Neural cell (in vitro differentiated cells): ENCODE results near the gene LTV1.

DNA sequence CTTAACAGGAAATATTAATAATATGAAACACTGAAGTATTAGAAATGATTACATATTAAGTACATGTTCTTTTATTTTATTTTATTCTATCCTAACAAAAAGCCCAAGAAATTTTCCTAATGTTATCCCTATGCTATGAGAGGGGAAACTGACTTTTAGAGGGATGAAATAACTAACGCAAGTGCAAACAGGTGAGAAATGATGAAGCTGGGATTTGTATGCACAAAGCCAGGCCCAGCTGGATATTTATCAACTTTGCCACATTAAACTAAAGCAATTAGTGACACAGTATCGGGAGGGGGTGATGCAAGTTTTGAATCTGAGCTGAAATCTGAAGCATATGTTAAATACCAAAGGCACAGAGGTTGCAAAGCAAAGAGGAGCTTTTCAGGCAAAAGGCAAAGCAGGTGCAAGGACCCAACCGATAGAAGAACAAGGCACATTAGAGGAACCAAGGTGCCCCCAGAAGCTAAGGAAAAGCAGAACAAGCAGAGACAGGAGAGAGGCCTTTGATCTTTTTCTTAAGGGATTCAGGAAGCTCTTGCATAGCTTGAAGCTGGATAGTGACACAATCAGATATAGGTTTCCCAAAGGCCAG lies 207.6 kb downstream of the HIVEP2 start:
- RAMPAGE, long total RNA, result no peak

DNA sequence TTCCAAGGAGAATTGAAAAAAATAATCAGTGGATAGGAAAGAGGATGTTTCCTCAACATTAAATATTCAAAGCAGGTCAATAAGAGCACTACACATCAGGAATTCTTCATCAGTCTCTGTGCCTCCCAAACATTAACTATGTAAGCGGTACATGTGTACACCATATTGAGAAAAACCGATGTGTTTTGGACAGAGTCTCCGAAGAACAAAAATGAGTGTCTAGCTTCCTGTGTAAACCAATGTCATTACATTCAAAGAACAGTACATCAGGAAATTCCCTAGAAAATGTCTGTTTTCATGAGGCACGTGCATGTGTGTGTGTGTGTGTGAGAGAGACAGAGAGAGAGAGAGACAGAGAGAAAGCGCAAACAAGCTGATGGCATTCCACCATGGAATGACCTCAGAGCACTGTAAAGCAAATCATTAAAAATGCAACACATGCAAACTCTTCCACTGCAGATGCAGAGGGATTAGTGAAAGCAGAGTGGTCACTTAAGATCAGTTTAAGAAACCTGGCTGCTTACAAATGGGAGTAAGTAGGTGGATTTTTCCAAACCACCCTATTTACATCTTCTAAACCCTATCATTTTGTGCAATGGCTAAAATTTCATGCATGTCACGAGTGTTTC lies 134.0 kb downstream of the HIVEP2 start:
- RAMPAGE, long total RNA, result no peak

- RAMPAGE, long total RNA, result no peak
Observed at GRCh38 chr6:142819997-142821164, 124.6 kb downstream of the HIVEP2 start.

DNA sequence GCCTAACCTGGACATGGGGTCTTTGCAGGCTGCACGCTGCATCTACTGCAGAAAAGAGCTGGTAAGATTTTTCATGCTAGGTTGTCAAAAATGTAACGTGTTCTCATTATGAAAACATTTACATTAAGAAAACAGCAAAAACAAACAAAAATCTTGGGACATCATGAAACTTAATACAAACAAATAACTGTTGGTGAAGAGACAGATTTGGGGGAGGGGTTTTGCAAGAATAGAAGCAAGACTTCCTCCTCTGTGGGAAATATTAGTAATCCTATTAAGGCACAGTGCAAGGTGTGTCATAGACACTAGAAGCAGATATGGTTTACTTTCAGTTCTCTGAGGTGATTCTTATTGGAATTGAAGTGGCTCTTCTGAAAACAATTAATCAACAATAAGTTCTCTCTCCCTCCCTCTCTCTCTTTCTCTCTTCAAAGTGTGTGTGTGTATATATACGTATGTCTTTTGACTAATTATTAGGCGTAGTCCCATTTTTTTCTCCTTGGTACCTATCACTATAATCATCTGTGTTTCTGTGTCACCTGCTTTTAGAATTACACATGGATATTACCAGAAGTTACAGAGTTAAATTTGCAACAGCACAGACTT lies 99.9 kb downstream of the HIVEP2 start:
- RAMPAGE, long total RNA, result no peak

DNA sequence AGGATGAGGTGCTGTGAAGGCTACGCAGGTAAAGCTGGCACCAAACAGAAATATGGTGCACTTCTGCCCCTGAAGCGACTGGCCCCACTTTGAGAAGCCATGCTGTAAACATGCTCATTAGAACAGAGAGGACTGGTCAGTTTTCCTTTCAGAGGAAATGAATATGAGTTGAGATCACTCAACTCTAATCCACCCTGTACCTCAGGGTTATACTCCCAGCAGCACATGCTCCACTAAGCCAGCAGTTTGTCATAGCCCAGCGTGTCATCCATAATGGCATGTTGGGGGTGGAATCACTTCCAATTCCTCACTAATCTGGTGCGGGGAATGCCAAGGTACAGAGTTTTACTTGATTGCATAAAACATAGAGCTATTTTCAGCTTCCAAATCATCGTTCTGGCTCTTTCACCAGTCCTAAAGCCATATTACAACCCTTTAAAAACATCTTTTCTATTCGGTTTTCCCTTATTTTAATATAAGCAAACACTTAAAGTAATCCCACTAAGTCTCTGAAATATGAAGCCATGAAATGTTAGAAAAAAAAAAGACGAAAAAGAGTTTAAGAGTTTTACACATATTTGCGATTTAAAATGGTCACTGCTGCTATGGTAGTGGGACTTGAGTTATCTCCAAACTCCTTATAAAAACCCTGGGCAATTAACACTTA lies 98.0 kb downstream of the HIVEP2 start:
- RAMPAGE, long total RNA, result no peak

DNA sequence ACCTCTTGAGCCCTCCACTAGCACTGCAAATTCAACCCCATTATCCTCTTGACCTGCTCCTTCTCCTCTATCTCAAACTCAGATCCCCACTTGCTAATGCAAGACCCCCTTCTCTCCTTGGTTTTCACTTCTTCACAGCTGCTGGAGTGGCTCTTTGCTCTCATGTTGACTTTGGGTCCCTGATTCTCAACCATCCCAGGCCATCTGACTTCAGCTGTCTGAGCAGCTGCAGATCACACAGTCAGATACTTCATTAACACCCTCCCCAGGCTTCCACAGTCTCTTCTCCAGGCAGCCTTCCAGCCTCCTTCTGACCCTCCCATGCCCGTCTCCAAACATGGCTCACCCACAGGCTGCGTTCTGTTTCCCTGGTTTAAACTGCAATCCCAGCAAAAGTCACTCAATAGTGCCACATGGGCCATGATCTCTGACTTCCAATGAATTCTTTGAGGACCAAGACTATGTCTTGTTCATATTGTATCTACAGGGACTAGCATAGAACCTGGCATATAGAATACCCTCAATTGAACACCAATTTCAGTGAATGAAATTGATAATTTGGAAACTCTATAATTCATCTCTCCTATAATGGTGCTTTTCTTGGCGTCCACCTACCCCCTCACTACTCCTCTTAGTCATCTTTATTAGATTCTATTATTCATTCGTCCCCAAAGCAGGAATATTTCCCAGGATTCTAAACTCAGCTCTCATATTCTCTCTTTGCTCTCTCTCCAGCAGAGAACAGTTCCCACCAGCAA lies 65.3 kb downstream of the HIVEP2 start:
- RAMPAGE, long total RNA, result no peak

- RAMPAGE, long total RNA, result no peak
Observed at GRCh38 chr6:142912248-142912977, 32.6 kb downstream of the HIVEP2 start.

DNA sequence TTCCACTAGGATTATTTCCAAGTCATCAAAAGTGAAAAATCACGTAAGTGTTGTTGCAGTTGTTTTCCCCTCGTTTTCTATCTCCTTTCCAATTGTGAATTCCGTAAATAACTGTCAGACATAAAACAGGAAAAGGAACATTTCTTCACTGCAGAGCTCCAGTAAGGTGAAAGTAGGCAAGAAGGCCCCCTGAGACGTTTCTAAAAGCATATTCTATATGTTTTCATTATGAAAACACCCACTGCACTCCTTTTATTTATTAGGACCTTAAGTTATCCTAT lies 17.7 kb downstream of the HIVEP2 start:
- RAMPAGE, long total RNA, result no peak

- RAMPAGE, long total RNA, result no peak
Observed at GRCh38 chr6:143061296-143061799, 659 bp downstream of the AIG1 start.

DNA sequence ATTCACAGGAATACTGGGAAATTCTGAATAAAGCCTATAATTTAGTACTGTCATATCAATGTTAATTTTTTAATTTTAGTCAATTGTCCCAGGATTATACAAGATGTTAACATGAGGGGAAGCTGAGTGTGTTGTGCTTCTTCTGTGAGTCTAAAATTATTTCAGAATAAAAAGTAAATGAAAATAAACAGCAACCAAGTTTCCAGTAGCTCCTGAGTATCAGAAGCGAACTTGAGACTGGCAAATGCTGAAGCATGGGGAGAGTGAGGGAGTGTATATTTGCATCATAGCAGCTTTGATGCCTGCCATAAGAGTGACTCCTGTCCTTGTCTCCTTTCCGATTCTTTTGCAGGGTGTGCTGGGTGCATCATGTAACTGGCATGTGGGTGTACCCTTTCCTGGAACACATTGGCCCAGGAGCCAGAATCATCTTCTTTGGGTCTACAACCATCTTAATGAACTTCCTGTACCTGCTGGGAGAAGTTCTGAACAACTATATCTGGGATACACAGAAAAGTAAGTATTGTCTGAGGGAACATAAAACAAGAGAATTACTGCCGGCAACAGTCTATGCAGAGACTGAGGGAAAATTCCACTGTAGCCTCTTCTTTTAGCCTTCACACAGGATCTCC lies 117.4 kb downstream of the ADAT2 start:
- RAMPAGE, long total RNA, result no peak

GRCh38 chr6:143397071-143397960 lies 53.2 kb downstream of the ADAT2 start:
- RAMPAGE, long total RNA, result no peak

GRCh38 chr6:143755270-143755478 lies 77.4 kb downstream of the PHACTR2 start:
- RAMPAGE, long total RNA, result no peak

DNA sequence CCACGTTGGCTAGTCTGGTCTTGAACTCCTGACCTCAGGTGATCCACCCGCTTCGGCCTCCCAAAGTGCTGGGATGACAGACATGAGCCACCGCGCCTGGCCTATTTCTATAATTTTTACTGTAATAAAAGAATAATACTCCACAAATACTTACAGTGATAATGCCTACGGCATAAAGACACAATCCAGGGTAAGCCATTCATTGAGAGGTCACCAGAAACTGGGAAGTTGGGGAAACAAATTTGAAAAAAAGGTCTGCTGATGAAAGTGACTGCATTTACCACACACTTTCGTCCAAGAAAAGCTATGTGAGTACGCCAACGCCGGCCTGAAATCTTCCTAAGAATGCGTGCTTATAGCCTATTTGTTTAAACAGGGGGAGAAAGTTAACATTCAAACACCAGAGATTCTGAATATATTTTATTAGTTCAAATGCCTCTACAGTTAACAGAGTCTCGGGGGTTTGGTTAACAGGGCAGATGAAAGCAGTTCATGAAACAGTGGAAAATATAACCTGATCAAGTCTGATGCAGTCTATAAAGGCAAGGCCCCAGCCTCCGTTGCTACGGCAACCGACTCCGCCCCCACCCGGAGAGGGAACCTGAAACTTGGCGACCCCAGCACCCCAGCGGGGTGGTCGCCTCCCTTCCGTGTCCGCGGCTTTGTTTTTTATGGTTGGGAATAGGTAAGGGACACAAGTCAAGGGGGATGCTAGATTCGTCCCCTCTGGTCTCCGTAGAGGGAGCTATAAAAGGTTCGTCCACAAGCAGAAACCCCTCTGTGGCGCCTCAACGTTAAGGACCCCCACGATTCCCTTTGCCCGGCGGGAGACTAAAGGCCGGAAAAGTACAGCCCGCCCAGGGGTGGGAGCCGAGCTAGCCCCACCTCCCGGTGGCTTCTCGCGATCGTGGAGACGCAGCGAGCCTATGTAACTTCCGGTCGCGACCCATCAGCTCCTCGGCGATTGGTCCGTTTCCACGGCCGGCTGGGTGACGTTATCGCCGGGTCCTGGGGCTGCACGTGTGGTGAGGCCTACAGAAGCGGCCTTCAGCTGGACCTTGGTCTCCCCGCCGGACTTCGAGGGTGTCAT lies at the start of gene LTV1:
LTV1 (plus strand) TSS at position 990 of the 1,090 bp plus-strand sequence.
- RAMPAGE, long total RNA, result start-site peak on the plus strand centred at position 999 of the sequence, 86 bp wide, 4,520 and 3,244 reads in 2 replicates

DNA sequence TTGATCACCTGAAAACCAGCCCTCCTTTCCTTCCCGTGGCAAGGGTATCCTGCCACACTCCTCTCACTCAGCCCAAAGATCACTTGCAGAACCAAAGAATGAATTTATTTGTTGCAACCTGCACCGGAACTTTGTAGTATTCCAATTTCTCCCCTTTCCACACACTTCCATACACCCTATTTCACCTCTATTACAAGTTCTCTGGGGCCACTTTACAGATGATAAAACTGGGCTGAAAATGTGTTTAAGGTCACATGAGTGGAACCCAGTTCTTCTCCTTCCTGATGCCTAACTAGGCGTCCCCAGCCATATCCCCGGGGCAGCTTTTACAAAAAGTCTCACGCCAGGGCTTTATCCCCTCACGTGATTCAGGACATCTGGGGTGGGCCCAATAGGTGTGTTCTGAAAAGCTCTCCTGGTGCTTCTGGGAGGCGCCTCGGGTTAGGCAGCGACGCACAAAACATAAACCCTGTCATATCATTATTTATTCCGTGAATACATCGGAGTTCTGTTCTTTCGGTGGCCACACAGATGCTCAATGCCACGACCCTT lies 32.2 kb downstream of the SF3B5 start:
- RAMPAGE, long total RNA, result no peak

GRCh38 chr6:144065131-144065415 lies 30.3 kb downstream of the SF3B5 start:
- RAMPAGE, long total RNA, result no peak

- RAMPAGE, long total RNA, result no peak
Observed at GRCh38 chr6:144170049-144170628, 19.8 kb downstream of the STX11 start.

- RAMPAGE, long total RNA, result no peak
Observed at GRCh38 chr6:144285714-144285972, 508 bp downstream of the UTRN start.

- RAMPAGE, long total RNA, result no peak
Observed at GRCh38 chr6:144302487-144303160, 17.5 kb downstream of the UTRN start.

DNA sequence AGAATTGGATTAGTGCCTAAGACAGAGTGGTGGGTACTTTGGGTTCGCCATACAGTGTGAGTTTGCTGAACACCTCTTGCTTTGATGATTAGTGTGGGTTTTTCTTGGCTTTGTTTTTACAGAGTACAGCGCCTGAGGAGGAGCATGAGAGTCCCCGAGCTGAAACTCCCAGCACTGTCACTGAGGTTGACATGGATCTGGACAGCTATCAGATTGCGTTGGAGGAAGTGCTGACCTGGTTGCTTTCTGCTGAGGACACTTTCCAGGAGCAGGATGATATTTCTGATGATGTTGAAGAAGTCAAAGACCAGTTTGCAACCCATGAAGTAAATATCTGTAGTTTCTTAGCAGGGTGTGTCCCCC lies 150.7 kb downstream of the UTRN start:
- RAMPAGE, long total RNA, result no peak

- RAMPAGE, long total RNA, result no peak
Observed at GRCh38 chr6:144623670-144624469, 338.7 kb downstream of the UTRN start.